Pericardium (tissue), 1 donor: ENCODE measurements around the genes PHLDB2, SLC35A5, CCDC80 and CD200R1L.

GRCh38 chr3:107429328-107429659 lies 52.1 kb downstream of the CCDC54 start:
- RRBS = no CpG with 5 or more reads among the region's 18 CpGs

DNA sequence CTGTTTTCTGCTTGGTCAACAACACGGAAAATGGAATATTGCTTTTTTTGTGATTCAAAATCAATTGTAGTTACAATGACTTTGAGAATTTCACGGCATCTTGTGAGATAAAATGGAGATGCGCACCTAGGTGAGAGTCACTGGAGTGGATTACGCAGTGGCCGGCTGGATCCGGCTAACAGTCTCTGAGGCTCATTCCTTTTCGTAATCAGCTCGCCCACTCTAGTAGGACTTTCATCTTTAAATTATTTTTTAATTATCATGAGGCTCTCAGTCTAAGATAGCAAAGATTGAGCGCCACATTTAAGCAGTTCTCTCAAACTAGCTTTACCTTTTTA lies 54.9 kb downstream of the CCDC54 start:
- RRBS = no CpG with 5 or more reads among the region's 9 CpGs

DNA sequence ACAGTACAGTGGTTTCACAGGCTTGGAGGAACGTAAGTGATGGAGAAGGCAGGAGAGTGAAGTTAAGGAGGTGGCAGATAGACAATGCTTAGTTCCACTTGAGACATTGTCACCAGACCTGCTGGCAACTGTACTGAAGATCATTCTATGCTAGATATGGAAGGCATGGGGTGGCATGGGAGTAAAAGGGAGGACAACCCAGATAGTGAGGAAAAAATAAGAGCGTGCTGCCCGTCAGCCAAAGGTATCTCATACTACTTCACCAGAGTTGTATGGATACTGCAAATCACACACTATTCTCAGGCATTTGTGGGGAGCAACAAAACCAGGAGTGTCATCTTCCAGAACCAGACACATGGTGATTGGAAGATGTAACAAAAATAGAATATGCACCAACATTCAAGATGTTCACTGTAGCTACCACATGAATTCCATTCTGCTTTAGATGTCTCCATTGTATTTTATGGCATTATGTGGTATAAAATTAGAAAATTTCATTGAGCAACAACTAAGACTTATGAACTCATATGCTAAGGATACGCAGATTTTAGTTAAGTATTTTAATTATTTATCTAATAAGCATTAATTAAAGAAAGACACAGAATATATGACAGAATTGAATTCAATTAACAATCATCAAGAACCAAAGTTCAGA lies 34.9 kb downstream of the CD47 start:
- RRBS = no CpG with 5 or more reads among the region's 4 CpGs

DNA sequence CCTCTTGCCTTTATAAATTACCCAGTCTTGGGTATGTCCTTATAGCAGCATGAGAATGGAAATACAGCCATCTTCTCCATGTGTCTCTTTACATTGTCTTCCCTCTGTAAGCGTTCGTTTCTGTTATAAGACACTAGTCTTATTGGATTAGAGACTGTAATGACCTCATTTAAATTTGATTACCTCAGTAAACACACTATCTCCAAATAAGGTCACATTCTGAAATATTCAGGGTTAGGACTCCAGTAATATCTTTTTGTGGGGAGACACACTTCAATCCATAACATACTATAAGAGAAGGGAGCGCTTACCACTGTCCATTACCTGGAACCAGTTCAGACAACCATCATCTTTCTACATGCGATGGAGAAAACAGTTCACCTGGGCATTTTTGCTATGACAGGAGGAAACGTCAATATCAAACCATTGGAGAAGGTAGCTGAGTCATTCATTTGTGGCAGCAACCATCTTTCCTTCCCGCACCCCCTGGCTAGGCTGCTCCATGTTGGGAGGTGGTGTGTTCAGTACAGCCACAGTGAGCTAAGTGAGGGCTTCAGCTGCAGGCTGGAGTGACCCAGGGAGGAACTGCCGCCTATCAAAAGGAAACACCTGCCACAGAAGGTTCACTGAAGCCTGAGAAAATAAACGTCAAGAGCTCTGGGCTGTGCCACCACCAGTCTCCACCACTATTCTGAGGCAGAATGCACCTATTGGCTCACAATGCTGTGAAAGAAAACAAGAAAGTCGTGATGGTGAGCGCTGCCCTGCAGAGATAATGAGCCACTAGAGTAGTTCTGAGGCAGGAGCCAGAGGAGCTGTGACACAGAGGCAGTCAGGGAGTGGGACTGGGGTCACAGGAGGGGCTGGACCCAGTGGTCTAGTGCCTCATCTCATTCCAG lies 34.6 kb upstream of the CD47 start:
- RRBS = no CpG with 5 or more reads among the region's 10 CpGs

DNA sequence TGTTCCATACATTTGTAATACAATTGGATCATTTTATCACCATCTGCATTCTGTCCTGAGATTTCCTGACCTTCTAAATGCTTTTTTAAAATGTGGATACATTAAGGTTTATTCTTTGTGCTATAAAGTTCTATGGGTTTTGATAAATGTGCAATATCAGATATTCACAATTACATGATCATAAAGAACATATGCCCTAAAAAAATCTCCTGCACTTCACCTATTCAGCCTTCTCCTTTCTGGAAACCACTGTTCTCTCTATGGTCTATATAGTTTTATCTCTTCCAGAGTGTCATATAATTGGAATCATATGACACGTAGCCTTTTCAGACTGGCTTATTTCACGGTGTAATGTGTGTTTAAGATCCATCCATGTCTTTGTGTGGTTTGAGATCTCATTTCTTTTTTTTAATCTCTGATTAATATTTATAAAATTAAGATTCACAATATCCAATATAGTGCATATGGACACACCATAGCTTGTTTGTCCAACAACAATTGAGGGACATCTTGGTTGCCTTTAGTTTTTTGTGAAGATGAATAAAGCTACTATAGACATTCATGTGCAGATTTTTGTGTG lies 31.7 kb upstream of the IFT57 start:
- RRBS = no CpG with 5 or more reads among the region's 2 CpGs

DNA sequence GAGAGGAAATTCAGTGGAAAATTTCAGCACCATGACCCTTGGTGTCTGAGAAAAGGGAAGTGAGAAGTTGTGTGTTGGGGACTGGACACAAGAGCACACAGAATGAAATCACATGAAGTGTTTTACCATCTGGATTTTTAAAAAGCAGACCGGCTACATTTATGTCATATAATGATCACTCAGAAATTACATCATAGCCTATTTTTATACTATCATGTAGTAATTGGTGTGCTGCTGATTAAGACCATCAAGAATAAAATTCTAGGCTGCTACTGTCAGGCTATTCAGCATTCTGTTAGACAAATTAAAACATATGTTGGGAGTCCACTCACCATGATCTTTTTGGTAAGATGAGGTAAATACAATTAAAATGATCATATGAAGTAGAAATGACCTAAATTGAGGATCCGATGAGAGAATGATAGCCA lies 18.5 kb upstream of the MYH15 start:
- RRBS = no CpG with 5 or more reads among the region's 2 CpGs

DNA sequence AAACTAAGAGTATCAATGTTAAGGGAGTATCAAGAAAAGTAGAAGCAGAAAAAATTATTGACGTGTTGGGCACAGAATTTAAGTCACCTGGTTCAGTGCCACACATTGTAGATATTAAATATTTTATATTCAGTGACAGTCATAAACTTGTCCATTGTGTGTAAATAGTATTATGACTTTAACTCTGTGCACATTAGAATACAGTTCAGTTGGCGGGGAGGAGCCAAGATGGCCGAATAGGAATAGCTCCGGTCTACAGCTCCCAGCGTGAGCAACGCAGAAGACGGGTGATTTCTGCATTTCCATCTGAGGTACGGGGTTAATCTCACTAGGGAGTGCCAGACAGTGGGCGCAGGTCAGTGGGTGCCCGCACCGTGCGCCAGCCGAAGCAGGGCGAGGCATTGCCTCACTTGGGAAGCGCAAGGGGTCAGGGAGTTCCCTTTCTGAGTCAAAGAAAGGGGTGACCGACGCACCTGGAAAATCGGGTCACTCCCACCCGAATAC lies 631.7 kb upstream of the NECTIN3 start:
- RRBS = no CpG with 5 or more reads among the region's 19 CpGs

- RRBS = no CpG with 5 or more reads among the region's 39 CpGs
Observed at GRCh38 chr3:111069950-111071028, 1.3 kb upstream of the NECTIN3 start.

DNA sequence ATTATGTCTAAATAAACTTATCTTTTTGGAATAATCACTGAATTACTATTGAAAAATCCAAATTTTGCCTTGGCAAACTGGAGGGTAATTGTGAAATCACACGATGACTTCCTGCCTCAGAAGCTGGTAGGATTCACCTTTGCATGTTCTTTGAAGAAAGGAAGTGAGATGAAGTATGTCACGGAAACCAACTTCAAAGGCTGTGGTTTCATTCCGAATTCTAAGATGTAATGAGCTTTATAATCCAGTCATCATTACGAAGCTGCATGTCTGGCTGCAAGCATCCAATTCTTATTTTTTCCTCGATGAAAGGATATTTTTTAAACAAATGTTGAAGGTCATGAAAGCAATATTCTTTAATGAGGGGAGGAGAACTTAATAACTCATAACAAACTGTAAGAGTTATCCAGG lies 15.1 kb upstream of the ZBED2 start:
- RRBS = no CpG with 5 or more reads among the region's 5 CpGs

DNA sequence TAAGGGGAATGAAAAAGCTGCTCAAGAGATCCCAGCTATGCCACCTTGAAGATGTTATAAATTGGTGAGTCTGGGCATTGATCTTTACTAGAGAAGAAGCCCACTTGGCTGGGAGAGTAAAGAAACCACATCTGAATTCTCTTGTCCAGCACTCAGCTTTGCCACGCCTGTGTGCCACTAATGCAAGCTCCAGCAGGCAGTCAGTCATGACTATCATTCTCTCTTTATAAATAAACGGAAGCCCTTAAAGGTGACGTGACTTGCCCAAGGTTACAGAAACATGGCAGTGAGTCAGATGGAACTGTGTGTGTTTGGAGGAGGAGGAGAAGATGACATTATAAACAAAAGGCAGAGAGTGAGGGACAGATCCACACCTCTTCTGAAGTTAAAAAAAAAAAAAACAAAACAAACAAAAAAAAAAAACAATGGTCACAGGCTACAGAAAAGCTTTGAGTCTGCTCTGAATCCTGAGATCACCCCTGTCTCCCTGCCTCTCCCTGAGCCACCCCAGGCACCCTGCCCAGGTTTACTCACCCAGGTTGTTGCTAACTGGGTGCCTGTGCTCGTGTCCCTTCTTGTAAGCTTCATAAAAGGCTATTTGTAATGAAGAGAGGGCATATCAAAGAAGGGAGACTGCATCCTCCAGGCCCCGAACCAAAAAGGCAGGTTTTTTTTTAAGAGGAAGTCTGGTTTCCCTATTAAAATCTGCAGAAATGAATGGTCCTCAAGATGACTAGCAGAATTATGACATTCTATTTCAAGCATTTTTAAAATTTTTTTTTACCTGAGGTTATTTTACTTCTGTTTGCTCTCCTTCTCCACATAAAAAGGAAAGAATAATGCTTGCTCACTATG lies 64.9 kb downstream of the PLCXD2 start:
- RRBS = no CpG with 5 or more reads among the region's 5 CpGs

DNA sequence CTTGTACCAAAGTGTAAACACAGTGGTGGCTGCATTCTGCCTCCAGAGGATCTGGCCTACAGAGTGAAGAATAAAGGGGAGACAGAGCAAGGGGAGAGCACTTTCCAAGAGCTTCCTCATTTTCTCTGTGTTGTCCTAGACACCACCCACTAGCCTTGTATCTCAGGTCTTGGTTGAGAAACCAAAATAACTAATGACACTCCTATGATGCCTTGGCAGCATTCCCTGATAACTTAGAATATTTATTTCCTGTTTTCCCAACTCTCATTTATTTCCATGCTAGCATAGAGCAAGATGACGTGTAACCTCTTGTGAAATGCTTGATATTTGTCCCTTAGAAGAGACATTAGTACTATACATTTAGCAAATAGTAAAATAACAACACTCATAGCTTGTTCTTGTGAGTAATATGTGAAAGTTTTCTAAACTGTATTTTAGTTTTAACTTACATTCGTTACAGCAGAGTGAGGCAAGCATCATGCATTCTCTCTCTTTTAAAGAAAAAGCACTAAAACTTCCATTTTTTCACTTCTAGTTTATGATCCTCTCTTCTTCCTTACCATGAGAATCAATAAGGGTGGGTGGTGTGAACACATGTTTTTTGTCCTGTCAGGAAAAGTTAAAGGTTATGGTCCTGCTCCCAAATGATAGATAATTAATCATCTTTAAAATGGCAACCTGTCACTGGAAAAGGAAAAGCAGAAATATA lies 56.7 kb upstream of the PHLDB2 start:
- RRBS = no CpG with 5 or more reads among the region's 2 CpGs

- RRBS = 1% methylated on average over 42 of the region's 75 CpGs
Observed at GRCh38 chr3:111858997-111859923, at the start of gene PHLDB2. PHLDB2 (plus strand) TSS chr3:111859265.

DNA sequence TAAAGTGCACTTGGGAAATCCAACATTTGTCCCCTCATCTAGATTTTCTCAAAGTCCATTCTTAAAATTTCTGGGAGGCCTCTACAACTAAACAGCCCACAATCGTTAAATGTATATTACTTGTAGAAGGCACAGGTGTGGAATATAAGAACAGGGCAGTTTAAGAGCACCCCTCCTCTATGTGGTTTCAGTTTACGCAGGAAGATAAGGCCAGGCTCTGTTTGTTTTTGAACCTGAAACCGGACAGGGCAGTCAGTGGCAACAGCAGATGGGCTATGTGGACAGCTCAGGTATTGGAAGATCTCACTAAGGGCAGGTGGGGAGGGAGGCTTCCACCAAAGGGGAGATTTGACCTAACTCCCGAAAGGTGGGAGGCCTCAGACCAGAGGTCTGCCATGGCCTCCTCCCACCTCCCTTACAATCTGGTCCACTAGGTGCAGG lies 5.0 kb downstream of the C3orf52 start:
- RRBS = no CpG with 5 or more reads among the region's 4 CpGs

DNA sequence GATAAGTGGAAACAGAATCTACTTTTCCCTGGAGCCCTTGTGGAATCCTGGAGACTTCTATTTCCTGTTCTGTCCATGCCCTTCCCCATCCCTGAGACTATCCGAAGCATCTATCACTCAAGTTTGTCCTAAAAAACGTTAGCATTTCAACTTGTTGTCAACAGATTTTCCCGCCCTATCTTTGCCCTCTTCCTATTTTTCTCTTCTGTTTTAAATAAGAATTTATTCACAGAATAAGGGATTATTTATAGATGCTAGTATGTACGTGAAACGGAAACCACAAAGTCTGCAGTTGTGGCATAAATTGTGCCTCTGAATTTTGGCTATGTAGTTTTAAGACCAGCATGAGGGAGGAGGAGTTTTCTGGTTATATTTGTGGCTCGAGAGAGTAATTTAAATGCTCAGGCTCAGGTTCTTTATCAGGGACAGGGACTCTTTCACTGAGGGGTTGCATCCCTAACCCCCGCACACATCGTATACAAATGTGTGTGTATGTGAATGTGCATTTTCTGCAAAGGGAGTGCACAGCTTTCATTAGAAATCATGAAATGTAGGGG lies 12.7 kb downstream of the GCSAM start:
- RRBS = no CpG with 5 or more reads among the region's 8 CpGs

- RRBS = 30% methylated on average over 2 of the region's 6 CpGs
Observed at GRCh38 chr3:112302990-112303338, 8.9 kb upstream of the SLC9C1 start.

DNA sequence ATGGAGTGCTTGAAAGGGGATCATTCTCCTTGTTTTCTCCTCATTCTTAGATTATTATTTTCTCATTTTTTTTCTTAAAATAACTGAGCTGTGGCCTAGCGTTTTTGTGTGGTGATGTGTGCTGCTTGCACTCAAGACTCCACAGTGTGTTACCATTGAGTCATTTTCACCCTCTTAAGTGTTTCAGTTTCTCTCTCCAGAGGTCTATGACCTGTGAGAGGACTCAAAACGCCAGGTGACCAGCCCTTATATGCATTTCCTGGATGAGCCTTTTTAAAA lies 15.2 kb upstream of the BTLA start:
- RRBS = no CpG with 5 or more reads among the region's 2 CpGs

GRCh38 chr3:112561810-112562673 lies at the start of gene SLC35A5:
SLC35A5 (plus strand) TSS chr3:112562045.
- RRBS = under 1% methylated on average over 9 of the region's 51 CpGs

DNA sequence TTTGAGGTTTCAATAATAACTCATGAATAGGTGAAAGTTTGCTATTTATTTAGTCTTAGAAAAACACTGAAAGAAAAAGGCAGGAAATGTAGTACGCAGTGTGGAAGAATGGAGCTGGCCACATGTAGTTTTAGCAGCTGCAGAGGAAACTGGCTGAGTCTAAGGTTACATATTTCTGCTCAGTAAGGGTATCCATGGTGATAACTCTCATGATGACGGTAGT lies 35.8 kb downstream of the CCDC80 start:
- RRBS = no CpG with 5 or more reads among the region's 2 CpGs

DNA sequence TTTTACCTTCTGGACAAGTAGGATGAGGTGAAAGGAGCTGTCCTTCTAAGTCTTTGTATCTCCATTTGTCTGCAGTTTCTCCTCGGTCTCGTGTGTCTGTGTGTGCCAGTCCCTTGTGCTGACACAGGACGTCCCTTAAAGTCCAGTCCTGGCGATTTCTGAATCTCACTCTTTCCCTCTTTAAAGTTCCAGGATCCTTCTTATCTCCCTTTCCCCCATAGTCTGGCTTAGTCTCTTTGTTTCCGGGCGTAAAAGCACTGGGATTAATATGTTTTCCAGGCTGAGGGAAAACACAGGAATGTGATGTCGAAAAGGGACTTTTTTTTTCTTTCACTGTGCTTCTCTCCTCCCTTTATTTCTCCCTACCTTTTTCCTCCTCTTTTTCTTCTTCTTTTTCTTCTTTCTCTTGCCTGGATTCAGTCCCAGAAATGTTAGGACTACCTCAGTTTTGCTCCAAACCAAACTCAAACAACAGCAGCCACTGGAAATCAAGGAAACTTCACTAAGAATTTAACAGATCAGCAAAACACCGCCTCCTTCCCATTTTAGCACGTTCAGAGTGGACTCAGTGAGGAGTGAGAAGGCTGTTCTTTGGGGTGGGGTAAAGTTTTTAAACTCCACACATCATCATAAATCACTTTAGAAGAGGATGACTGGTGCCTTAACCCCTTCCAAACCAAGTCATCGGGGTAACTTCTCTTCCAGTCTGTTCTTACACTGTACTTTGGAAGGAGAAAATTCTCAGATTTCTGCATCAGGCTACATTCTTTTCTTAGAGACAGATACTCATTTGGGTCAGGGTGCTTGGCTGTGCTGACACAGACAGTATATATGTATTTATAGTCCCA lies at the start of gene CCDC80:
Gene CCDC80, minus strand, starts transcription at position 586 of the 848 bp plus-strand sequence.
- RRBS = no CpG with 5 or more reads among the region's 10 CpGs

DNA sequence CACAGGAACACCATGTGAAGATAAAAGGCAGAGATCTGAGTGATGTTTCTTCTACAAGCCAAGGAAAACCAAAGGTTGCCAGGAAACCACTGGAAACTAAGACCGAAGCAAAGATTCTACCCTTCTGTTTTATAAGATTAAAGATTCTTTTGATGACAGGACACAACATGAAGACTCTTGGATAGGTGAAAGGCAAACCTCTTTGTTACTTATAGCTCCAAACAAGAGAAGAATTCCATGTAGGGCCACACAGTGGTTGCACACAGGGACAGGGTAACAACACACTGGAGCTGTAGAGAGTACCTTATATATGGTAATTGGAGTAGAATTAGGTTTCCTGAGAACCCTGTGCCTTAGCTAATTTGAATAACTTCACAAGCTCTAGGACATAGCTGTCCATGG lies at the start of gene CD200R1L:
Gene CD200R1L, minus strand, starts transcription at position 55 of the 402 bp plus-strand sequence.
- RRBS = no CpG with 5 or more reads among the region's 1 CpG